ENCODE measurements around a stretch of chr6.

DNA sequence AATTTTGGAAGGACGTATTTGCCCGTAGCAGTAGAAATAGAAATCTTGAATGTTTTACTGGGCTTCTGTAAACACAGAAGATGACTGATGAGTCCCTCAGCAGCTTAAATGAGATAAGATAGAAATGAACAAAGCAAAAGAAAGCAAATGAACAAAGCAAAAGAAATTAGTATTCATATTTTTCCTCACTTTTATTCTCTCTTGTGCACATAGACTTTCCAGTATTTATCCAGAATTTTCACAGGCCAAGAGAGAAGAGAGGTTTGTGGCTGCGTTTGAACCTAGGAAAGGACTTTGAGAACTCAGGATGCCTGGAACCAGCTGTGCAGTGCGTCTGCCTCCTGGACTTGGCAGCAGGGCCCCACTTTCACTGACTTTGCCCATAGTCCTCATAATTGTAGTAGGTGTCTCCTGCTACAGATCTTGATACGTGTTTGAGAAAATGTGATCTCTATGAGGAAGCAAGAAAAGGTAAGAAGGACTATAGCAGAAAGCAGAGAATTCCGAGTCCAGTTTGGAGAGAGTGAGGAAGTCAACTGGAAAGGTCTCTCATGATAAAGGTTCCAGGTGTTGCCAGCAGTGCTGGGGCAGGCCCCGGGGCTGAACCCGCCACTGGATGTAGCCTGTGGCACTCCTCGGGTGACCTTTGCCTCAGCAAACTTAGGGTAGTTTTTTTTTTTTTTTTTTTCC lies 62.6 kb downstream of the FAM120B start:
- PRO-cap = no peak

DNA sequence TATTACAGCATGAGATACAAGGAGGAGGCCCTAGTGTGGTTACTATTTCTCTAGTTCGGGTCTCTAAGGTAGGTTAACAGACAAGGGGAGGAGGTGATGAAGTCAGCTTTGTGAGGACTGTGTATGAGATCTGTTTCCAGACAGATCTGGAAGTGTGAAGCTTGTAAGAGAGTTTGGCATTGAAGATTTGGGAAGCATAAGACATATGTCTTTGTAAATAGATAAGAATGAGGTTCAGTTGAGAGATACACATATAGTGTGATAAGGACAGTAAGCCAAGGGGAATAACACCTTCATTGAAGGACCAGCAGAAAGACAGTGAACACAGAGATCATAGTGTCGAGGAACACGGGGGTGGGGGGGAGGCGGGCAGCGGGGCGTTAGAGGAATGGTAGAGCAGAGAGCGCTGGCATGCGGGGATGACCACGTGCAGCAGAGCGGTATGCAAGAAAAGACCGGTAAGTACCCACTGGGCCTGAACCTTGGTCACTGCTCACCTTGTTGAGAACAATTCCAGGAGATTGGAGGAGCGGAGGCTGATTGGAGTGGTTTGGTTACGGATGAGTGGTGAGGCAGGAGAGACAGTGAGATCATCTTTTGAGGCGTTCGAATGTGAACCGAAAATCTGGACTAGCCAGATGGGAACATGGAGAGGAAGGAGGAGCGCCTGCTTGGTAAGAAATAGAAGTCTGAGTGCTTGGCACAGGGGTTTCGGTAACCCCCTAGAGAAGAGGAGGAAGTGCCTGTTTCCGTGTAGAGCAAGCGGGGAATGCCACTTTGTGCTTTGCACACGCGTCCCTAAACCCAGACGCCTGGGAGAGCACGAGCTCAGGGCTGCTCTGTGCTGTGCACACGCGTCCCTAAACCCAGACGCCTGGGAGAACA lies 69.8 kb downstream of the FAM120B start:
- PRO-cap = no peak

- PRO-cap = no peak
These were observed 114.8 kb downstream of the FAM120B start for GRCh38 chr6:170421136-170421921.

DNA sequence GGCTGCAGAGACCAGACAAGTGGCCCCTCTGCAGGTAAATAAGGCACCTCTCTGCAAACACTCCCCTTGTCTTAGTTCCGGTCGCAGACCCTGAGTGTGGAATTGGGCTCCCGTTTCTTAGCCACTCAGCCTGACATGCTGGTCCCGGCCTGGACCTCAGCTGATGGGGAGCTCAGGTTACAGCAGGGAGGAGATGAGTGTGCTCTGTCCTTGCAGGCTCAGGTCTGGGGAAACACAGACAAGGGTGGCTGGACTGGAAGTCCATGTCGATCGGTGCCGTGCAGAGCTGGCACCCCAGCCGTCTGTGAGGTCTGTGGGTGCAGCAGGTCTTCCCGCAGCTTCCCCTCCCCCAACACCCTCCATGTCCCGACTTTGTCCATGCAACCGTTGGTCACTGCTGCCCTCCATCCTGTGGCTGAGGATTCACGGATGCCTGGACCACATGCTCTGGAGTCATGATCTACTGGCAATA lies 119.0 kb downstream of the PSMB1 start:
- PRO-cap = no peak

DNA sequence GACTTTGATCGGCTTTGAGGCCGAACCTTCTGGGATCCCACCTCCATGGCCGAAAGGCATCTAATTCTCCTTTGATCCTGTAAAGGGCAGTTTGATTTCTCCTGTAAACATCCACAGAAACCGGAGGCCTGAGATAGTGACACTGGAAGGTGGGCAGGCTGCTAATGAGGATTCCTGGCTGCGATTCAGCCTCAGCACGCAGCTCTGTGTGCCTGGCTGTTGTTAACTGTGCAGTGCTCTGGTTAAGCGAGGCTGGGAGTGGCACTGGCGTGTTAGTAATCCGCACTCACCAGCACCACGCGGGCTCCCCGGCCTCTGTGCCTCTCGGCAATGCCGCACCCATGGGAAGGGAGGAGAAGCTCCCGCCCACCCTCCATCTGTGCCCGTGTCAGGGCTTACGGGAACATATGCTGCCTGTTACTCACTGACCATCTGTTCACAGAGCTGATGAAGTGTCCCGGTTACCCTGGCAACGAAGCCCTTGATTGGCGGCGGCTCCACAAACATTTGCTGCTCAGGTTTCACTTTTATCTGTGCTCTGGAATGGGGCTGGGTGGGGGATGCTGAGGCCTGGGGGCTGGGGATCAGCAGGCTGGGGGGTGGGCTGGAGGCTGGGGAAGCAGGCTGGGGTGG lies 114.8 kb downstream of the PSMB1 start:
- PRO-cap = unidirectional peak, minus-strand start at position 332 of the sequence

Measured in rectum (tissue), 1 donor.